Liver (tissue), 9 donors: Measurements from ENCODE around the genes FIGNL1 and POM121L12.

- PRO-cap, 5 experiments: no peak in any of the 5 experiments
- RAMPAGE, long total RNA, 2 experiments: no peak in any of the 2 experiments
- RRBS: no CpG with 5 or more reads among the region's 2 CpGs
Observed at GRCh38 chr7:50363707-50364108, 59.2 kb downstream of the IKZF1 start.

- PRO-cap, 5 experiments: peak in 5 of 5 experiments; most common plus-strand start chr7:50450429 (in 5); most common minus-strand start chr7:50450347 (in 3)
- RAMPAGE, long total RNA, 2 experiments: start-site peak on the plus strand in 2 of 2 experiments, at chr7:50450438-50450467 at its widest, 10 to 26 reads per replicate; start-site peak on the minus strand in 1 of 2 experiments, at chr7:50450316-50450388 at its widest, 75 reads per replicate
- RRBS: 10% methylated on average over 4 of the region's 52 CpGs
Observed at GRCh38 chr7:50450170-50450660, at the start of gene FIGNL1. TSS of gene FIGNL1 (minus strand) at chr7:50450350.

GRCh38 chr7:50616143-50616670 lies 51.0 kb upstream of the DDC start:
- PRO-cap, 5 experiments: no peak in any of the 5 experiments
- RAMPAGE, long total RNA, 2 experiments: no peak in any of the 2 experiments
- RRBS: no CpG with 5 or more reads among the region's 4 CpGs

DNA sequence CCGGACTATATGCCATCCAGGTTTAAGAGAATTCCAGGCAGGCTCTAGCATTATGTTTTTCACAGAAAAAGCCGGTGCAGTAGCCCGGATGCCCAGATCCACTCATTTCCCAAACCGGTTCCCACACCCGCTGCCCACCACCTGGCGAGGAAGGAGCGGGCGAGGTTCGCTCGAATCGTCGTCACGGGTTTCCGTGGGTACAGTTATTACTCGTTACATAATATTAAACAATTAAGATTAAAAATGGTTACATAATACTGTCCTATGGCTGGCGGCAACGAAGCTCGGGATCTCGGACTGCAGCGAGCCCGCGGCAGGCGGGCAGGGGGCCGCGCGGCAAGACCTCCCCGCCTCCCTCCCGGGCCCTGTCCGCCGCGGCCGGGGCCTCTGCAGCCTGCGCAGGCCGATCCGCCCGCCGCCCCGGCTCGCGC lies 740 bp downstream of the GRB10 start:
- PRO-cap, 5 experiments: no peak in any of the 5 experiments
- RAMPAGE, long total RNA, 2 experiments: no peak in any of the 2 experiments
- RRBS: 24% methylated on average over 11 of the region's 40 CpGs

- PRO-cap, 5 experiments: no peak in any of the 5 experiments
- RAMPAGE, long total RNA, 2 experiments: no peak in any of the 2 experiments
- RRBS: no CpG with 5 or more reads among the region's 3 CpGs
Observed at GRCh38 chr7:51327521-51327865, 10.9 kb upstream of the COBL start.

GRCh38 chr7:51340403-51340840 lies 23.8 kb upstream of the COBL start:
- PRO-cap, 5 experiments: no peak in any of the 5 experiments
- RAMPAGE, long total RNA, 2 experiments: no peak in any of the 2 experiments
- RRBS: no CpG with 5 or more reads among the region's 5 CpGs

DNA sequence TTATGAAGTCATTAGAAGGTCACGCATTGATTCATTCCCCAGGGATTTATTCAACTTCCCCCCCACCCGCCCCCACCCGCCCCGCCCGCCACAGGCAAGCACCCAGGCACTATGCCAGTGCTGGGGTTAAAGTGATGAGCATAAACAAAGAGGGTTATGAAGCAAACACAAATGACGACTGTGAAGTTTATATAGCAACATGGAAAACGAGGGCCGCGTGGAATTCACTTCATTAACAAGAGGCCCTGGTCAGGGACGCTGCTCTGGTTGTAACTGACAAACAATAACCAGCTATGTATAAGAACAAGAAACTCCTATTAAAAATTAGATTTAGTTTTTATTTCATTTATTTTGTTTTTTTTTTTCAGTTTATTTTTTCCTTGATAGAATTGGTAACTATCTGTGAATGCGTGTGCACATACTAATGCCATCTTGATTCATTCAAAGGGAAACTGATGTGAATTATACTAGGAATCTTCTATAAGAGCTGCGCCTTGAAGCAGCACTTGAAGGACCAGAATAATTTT lies 656.6 kb upstream of the COBL start:
- PRO-cap, 5 experiments: peak in 1 of 5 experiments; most common minus-strand start position 226 of the sequence (in 1)
- RAMPAGE, long total RNA, 2 experiments: no peak in any of the 2 experiments
- RRBS: no CpG with 5 or more reads among the region's 12 CpGs

GRCh38 chr7:53035281-53035768 lies at the start of gene POM121L12:
TSS of gene POM121L12 (plus strand) at chr7:53035633.
- PRO-cap, 5 experiments: no peak in any of the 5 experiments
- RAMPAGE, long total RNA, 2 experiments: no peak in any of the 2 experiments
- RRBS: no CpG with 5 or more reads among the region's 22 CpGs

GRCh38 chr7:54967203-54967655 lies 51.6 kb upstream of the EGFR start:
- PRO-cap, 5 experiments: no peak in any of the 5 experiments
- RAMPAGE, long total RNA, 2 experiments: no peak in any of the 2 experiments
- RRBS: no CpG with 5 or more reads among the region's 7 CpGs

GRCh38 chr7:55030782-55031697 lies 12.2 kb downstream of the EGFR start:
- PRO-cap, 5 experiments: peak in 5 of 5 experiments; most common plus-strand start chr7:55031271 (in 3); most common minus-strand start chr7:55031150 (in 4)
- RAMPAGE, long total RNA, 2 experiments: no peak in any of the 2 experiments
- RRBS: no CpG with 5 or more reads among the region's 5 CpGs

- PRO-cap, 5 experiments: peak in 5 of 5 experiments; most common plus-strand start chr7:55046851 (in 5); most common minus-strand start chr7:55046734 (in 3)
- RAMPAGE, long total RNA, 2 experiments: no peak in any of the 2 experiments
- RRBS: 85% methylated on average over 2 of the region's 10 CpGs
Observed at GRCh38 chr7:55046175-55047284, 27.7 kb downstream of the EGFR start.

DNA sequence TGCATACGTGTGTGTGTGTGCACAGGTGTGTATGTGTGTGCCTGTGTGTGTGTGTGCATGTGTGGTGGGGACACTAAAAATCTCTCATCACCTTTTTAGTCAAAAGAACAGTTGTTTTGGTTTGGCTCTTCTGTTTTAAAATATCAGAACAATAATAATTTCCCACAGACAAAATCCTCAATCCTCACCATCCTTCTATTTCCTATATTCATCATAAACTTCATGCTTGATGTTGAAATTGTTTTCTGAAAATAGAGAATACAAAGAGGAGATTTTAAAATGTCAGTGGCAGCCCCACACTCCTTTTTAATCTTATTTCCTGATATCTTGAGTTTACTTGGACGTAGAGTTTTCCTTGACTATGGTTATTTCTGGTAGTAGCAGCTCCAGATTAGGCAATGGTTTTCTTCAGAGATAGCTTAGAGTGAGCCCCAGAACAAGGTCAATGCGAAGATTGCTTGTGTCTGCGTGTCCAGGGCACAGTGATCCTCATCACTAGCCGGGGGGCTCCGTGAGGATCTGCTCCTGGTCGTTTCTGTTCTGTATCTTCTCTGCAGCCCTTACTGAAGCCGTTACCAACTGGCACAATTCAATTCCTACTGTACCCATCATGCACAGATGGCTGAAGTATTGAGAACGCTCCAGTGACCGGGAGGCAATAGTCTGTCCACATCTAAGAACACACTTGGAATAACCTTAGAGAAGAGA lies 49.4 kb downstream of the EGFR start:
- PRO-cap, 5 experiments: no peak in any of the 5 experiments
- RAMPAGE, long total RNA, 2 experiments: no peak in any of the 2 experiments
- RRBS: no CpG with 5 or more reads among the region's 10 CpGs

- PRO-cap, 5 experiments: no peak in any of the 5 experiments
- RAMPAGE, long total RNA, 2 experiments: no peak in any of the 2 experiments
- RRBS: no CpG with 5 or more reads among the region's 15 CpGs
Observed at GRCh38 chr7:55100975-55101573, 82.3 kb downstream of the EGFR start.

GRCh38 chr7:55120680-55121429 lies 102.0 kb downstream of the EGFR start:
- PRO-cap, 5 experiments: peak in 4 of 5 experiments; most common plus-strand start chr7:55121129 (in 4); most common minus-strand start chr7:55120986 (in 1)
- RAMPAGE, long total RNA, 2 experiments: no peak in any of the 2 experiments
- RRBS: no CpG with 5 or more reads among the region's 7 CpGs

GRCh38 chr7:55127802-55128072 lies 108.9 kb downstream of the EGFR start:
- PRO-cap, 5 experiments: no peak in any of the 5 experiments
- RAMPAGE, long total RNA, 2 experiments: no peak in any of the 2 experiments
- RRBS: no CpG with 5 or more reads among the region's 5 CpGs

DNA sequence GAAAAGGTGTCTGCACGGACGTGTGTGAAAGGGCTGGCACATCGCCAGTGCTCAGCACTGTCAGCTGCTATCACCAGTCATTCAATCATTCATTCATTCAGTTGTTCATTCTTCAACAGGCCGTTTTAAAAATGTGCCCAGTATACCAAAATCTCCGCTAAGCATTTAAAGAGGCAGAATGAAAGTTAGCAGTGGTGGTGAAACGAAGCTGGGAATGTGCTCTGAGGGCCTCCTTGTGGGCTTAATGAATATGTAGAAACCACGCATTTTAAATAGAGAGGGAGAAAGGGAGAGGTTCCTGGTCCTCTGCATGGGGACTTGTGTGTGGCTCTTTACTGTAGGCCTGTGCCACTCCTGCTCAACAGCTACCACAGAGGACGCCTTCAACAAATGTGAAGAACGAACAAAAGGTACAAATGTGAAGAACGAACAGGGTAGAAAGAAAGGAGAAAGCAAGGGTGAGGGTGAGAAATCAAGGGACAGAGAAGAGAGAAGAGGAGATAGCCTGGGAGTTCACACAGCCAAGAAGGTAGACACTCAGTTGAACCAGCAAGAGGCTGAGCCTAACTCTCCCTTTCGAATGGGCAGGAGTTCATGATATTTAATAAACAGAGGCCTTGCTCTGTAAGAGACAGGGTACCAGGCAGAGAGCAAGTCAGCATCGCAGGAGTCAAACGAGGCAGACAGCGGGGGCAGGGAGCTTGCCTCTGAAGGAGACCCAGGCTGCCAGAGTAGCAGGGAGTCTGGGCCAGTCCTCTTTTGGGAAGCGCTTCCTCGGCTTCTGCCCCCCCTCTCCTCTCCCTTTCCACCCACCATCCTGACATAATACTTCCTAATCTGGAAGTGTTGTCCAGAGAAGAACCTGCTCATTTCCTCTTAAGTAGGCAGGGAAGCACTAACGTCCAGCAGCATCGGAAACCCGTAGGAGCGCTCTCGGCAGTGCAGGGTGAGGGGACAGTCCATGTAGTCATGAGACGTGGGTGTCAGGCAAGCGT lies 170.8 kb downstream of the EGFR start:
- PRO-cap, 5 experiments: peak in 2 of 5 experiments; most common plus-strand start position 905 of the sequence (in 1); most common minus-strand start position 783 of the sequence (in 1)
- RAMPAGE, long total RNA, 2 experiments: no peak in any of the 2 experiments
- RRBS: no CpG with 5 or more reads among the region's 23 CpGs

- PRO-cap, 5 experiments: no peak in any of the 5 experiments
- RAMPAGE, long total RNA, 2 experiments: no peak in any of the 2 experiments
- RRBS: no CpG with 5 or more reads among the region's 21 CpGs
Observed at GRCh38 chr7:55438780-55439612, 73.9 kb downstream of the LANCL2 start.

GRCh38 chr7:55459250-55460304 lies 94.4 kb downstream of the LANCL2 start:
- PRO-cap, 5 experiments: no peak in any of the 5 experiments
- RAMPAGE, long total RNA, 2 experiments: no peak in any of the 2 experiments
- RRBS: no CpG with 5 or more reads among the region's 3 CpGs

GRCh38 chr7:55537309-55538579 lies 34.6 kb downstream of the VOPP1 start:
- PRO-cap, 5 experiments: no peak in any of the 5 experiments
- RAMPAGE, long total RNA, 2 experiments: no peak in any of the 2 experiments
- RRBS: no CpG with 5 or more reads among the region's 24 CpGs

DNA sequence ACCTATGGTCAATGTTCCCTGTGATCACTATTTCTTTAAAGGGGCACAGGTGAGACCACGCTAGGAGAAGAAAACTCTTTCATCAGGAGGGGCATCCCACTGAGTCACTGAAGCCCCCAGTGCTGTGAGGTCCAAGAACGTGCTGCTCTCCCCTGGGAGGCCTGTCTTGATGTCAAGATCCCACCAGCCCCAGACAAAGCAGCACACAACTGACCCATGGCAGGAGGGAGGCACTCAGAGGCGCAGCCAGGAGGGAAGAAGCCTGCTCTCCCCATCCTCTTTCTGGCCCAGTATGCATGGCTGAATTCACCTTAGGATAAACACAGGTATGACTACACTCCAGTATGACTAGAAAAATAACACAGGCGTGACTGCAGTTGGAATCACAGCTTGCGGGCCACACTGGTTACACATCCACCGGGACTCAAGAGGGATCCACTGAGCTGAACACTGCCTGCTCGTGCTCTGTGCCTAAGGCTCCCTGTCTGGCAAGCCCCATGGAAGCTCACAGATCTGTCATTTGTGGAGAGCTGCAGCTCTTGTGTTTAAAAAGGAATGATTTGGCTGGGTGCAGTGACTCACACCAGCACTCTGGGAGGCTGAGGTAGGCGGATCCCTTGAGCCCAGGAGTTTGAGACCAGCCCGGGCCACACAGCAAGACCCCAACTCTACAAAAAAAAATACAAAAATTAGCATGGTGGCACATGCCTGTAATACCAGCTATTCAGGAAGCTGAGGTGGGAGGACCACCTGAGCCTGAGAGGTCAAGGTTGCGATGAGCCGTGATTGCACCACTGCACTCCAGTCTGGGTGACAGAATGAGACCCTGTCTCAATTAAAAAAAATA lies 26.8 kb downstream of the VOPP1 start:
- PRO-cap, 5 experiments: no peak in any of the 5 experiments
- RAMPAGE, long total RNA, 2 experiments: no peak in any of the 2 experiments
- RRBS: no CpG with 5 or more reads among the region's 11 CpGs